Cardiac atrium fibroblast (primary cell): ENCODE data around the genes MED4 and SPRYD7.

- RAMPAGE, long total RNA, result no peak
Measured at GRCh38 chr13:46373566-46373937, 13.5 kb downstream of the RUBCNL start.

DNA sequence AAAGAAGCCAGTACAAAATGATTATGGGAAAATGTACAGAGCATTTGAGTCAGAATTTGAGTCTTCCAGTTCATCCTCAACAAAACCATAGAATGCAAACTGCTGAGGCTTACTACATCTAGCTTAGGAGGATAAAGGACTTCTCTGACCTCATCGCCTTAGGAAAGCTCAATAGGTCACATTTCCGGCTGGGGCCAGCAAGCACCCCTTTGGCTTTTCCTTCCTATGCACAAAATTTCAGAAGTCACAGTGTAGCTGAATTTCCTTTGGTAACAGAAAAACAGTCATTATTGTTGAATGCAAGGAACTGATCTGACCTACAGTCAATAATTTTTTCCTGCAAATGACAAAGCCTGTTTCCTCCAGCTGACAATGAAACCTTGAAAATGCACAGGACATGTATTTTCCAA is 32.8 kb upstream of the LRCH1 start:
- RAMPAGE, long total RNA, result no peak

- RAMPAGE, long total RNA, result no peak
Measured at GRCh38 chr13:46641476-46642161, 88.6 kb downstream of the LRCH1 start.

DNA sequence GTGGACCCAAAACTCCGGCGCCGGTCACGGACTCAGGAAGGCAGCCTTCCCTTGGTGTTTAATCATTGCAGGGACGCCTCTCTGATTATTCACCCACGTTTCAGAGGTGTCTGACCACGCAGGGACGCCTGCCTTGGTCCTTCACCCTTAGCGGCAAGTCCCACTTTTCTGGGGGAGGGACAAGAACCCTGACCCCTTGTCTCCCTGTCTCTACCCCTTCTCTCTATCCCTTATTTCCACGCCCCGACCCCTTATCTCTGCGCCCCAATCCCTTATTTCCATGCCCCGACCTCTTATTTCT is 19.5 kb downstream of the NUDT15 start:
- RAMPAGE, long total RNA, result no peak

- RAMPAGE, long total RNA, result no peak
Measured at GRCh38 chr13:48059620-48060264, 22.2 kb downstream of the NUDT15 start.

GRCh38 chr13:48094247-48095447 is at the start of gene MED4:
Gene MED4 (minus strand): TSS chr13:48095104.
- RAMPAGE, long total RNA, result start-site peak on the minus strand at chr13:48095085-48095108, 38 and 83 reads in 2 replicates

DNA sequence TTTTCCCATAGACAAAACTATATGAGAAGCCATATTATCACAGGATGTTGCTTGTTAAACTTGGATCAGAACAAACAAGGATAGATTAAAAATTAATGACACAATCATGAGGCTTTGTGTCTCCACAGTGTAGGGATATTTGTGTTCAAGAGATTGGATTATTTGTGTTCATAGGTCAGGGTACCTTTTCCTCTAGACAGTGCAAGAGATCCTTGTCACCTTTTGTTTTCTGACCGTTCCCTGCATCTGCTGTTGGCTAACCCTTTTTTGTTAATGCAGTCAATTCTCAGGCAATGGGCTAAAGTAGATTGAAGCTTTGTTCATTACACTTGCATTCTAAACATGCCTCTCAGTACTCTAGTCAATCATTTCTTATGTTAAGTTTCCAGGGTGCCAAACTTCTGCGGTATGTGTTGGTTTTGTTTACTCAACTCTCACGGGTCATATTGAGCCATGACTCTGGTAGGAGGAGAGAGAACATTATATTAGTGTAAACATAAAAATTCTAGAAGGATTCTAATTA is 1.7 kb upstream of the MED4 start:
- RAMPAGE, long total RNA, result no peak

- RAMPAGE, long total RNA, result no peak
Measured at GRCh38 chr13:48144401-48144907, 49.5 kb upstream of the MED4 start.

GRCh38 chr13:48235552-48236372 is 2.8 kb downstream of the ITM2B start:
- RAMPAGE, long total RNA, result no peak

DNA sequence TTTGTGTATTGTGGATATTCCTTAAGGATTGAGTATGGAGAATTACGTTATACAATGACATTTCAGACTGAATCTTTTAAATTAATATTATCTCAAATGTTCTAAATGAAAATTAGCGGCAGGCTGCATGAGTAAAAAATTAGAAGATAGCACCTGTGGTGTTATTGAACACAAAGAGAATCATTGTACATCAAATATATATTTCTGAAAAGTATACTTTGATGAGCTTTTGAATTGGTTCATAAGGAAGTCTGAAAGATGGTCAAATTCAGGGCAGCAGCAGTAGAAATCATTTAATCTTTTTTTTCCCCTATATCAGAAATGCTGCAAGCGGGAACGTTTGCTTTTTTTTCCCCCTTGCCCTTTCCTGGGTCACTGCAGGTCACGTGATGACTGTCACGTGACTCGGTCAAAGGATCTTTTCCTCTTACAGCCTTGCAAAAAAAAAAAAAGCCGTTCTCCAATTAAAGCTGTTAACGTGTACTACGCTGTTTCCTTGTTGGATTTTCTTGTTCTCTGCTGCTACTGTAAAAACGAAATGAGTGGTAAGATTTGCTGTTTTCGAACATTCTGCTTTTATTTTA is 110.2 kb upstream of the MLNR start:
- RAMPAGE, long total RNA, result no peak

GRCh38 chr13:49539154-49539858 is 43.6 kb downstream of the PHF11 start:
- RAMPAGE, long total RNA, result no peak

DNA sequence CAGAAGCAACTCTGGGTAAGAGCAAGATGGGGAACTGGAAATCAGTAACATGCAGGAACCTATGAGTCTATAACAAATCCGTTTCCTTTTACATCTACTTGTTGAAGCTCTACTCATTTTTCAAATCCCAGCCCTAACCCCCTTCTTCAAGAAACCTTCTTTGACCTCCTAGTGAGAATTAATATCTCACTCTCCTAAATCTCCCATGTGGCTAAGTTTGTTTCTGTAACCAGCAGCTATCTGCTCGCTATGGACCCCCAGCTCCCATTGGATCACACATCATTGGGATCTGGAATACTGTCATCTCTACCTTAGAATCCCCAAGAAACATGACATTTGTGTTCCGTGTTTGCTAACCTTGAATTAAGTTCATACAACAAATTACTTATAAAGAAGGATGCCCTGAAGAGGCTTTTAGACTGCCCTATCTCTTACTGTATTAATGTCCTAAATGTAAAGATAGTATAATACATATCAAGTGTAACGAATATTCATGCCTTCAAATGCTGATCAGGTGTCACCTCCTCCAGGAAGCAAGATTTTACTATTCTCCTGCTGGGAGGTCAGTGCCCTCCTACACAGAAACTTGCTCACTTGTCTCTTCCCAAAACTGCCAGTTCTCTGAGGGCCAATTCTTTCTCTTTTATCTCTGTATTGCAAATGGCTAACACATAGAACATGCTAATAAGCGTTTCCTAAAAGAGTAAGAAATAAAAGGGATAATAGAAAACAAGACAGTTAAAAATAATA is 19.3 kb downstream of the EBPL start:
- RAMPAGE, long total RNA, result no peak

- RAMPAGE, long total RNA, result no peak
Measured at GRCh38 chr13:49793110-49793321, 534 bp upstream of the KPNA3 start.

GRCh38 chr13:49847835-49848404 is 55.4 kb upstream of the KPNA3 start:
- RAMPAGE, long total RNA, result no peak

- RAMPAGE, long total RNA, result start-site peak on the minus strand at chr13:49936236-49936372, 376 and 51 reads in 2 replicates
Measured at GRCh38 chr13:49936054-49937058, at the start of gene SPRYD7. Gene SPRYD7 (minus strand): TSS chr13:49936340.

DNA sequence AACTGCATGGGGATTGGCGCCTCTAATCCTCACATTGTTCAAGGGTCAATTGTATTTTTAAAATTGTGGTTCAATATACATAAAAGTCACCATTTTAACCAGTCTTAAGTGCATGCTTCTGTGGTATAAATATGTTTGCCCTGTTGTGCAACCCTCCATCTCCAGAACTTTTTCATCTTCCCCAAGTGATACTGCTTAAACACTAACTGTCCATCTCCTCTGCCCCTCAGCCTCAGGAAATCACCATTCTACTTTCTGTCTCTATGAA is 38.0 kb downstream of the KCNRG start:
- RAMPAGE, long total RNA, result no peak

- RAMPAGE, long total RNA, result no peak
Measured at GRCh38 chr13:50114331-50115156, 99.3 kb downstream of the KCNRG start.

DNA sequence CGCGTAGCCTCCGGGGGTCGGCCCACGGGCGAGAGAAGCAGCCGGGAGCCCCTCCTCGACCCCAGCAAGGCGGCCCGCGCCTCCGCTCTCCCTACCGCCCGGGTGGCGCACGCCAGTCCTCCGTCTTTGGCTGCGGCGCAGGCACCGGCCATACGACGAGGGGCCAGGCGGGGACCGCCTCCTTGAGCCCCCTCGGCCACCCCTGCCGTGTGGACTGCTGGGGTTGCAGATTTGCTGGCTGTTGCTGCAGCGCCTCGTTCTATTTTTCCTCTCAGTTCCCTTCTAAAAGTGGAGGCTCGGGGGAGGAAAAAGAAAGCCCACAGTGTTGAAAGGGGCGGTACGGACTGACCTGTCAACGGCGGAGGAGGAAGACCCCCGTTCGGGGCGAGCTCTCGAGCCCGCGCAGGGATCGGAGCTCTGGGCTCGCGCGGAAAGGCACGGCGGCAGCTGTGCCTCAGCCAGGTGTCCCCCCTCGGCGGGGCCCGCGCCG is 109.8 kb downstream of the KCNRG start:
- RAMPAGE, long total RNA, result no peak

GRCh38 chr13:50236682-50237352 is 221.6 kb downstream of the KCNRG start:
- RAMPAGE, long total RNA, result no peak

DNA sequence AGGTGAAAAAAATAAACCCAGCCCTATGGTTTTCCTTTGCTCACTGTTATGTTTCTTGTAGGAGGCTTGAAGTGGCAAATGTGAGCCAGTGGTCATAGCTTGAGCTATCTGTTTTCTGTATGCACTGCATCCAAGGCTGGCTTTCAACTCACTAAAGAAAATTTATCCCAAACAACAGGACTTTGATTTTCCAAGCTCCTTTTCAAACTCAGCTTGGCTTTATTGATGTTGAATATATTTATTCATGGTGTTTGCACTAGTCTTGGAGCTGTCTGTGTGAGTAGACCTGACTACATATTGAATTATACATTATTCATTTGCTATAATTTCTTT is 240.6 kb downstream of the KCNRG start:
- RAMPAGE, long total RNA, result no peak